Mesenteric fat pad (tissue), 1 donor: ENCODE results near the gene NUP58.

DNA sequence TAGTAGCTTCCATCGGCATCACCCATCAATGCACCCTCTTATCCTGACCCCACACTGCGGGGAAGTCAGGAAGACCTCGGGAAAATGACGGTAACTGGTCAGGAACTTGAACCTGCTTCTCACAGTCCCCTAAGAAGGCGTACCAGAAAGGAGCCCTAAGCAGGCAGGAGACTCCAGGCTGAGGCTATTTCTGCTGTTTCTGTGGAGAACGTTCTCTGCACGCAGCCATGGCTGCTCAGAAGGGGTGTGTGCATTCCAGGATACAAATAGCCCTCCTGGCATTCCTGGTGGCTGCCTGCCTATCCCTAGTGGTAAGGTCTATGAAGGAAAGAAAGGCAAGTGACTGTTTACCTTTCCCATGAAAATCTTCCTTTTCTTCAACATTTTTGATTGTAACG, 2.5 kb downstream of the SGCG start:
- PRO-cap = no peak

GRCh38 chr13:23354434-23355129, 78.9 kb downstream of the SACS start:
- PRO-cap = no peak

DNA sequence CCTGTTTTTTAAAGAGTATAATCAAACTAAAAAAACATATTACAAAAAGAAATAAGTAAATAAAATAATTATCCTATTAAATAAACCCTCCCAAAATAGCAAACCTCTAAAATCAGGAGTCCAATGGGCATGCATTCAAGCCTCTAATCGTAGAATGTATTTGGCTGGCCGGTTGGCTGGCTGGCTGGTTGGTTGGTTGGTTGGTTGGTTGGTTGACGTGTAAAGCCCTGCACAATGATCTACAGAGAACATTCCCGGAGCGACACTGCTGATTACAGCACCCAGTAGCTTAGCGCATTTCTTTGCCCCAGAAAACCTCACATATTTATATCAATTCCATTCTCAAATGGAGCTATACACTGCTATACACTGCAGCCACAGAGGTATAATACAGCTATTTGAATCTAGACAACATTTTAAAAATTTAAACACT, 65.6 kb downstream of the SACS start:
- PRO-cap = no peak

- PRO-cap = no peak
Measured at GRCh38 chr13:23392845-23393304, 40.6 kb downstream of the SACS start.

DNA sequence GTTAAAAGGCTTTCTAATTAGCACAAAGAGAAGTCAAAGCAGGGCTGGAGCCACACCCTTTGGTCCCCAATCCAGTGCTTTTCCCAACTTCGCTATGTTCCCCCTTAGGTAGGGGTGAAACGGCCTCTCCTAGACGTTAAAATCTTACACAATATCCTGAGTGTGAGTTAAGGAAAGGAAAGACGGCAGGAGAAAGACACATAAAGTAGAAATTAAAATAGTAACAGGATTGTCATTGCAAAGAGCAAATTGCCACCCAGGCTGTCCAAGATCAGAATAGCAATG, 2.3 kb downstream of the SACS start:
- PRO-cap = no peak

DNA sequence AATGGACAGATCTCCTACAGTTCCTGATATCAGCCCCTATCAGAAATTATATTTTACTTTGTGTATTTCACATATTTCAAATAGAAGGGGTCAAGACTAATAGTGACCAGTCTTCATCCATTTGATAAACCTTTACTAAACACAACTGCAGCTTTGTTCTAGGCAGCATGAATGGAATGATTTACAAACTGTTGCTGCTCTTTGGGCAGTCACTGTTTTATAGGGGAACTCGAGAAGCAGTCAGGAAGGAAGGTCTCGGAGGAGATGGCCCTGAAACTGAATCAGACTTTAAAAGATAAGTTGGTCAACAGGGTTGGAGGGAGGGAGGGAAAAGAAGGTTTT, 37.2 kb upstream of the SACS start:
- PRO-cap = no peak

- PRO-cap = no peak
Measured at GRCh38 chr13:23668515-23669195, 98.4 kb downstream of the TNFRSF19 start.

DNA sequence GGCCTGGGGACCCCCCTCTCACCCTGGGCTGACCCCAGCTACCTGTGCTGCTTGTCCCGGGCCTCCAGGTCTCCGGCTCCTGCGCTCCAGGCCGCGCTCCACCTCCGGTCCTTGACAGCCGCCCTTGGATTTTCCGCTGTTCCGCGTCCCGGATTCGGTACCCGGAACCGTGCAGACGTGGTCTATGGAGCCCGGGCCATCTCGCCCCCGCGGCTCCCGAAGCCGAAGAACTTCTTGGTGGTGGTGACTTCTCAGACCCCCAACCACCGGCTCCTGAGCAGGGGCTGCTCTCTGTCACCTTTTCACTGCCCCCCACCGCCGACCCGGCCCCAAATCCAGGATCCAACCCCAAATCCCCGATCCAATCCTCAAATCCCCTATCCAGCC, 56.5 kb upstream of the MIPEP start:
- PRO-cap = no peak

DNA sequence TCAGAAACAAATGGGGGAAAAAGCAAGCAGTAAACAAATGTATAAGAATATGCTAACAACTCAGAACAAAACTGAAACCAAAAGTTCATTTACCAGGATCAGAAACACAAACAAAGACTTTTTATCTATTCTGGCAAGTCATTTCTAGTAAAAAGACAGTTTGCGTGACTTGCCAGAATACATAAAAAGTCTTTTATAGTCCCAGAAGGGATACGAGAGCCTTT, 77.4 kb upstream of the MIPEP start:
- PRO-cap = no peak

DNA sequence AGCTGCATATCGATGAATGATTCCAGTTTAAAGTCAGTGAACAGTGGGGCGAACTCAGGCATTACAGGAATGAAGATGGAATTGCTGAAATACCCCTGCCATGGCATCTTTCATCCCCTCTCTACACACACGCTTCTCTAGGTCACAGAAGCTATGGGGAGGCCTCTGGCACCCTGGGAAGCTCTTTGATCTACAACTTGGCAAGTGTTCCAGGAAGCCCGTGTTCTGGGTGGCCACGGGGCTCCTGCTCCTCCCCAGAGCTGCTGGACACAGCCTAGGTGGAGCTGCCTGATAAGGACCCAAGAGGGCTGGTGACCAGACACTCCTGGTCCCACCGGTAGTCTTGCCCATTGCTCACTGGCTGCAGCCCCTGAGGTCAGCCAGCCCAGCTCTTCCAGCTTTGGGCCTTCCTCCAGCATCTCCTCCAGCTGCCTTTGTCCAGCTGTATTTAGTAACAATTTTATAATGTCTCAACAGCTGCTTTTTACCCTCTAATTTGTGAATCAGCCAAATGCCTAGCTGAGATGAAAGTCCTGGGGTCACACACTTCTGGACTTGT, 72.9 kb upstream of the SPATA13 start:
- PRO-cap = no peak

DNA sequence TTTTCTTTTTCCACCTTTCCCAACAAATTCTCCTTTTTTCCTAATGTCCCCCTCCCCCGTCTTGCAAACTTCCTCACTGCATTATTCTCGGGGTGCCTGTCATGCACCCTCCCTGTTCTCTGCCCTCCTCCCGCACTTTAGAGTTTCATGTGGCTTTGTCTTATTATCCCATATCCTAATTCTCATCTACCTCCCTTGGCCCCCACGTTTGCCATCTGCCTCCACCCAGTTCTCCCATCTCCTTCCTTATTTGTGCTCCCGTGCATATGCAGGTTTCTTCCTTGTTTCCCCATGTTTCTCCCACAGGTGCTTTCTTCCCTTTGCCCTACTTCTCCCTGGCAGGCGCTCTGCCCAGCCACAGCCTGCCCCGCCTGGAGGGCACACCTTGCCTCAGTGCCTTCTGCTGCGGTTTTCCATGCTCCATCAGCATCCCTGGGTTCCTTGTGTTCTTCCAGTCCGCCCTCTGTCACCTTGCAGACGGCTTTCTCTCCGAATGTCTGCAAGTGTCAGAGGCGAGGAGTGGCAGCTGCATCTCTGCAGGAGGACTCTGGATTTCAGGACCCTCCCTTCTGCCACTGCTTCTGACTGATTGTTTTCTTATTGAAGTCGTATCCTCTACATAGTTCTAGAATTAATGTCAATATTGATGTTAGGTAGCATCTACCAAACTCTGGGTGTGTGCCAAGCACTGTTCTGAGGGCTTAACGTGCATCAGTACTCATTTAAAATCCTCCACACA, 1.6 kb downstream of the SPATA13 start:
- PRO-cap = no peak

DNA sequence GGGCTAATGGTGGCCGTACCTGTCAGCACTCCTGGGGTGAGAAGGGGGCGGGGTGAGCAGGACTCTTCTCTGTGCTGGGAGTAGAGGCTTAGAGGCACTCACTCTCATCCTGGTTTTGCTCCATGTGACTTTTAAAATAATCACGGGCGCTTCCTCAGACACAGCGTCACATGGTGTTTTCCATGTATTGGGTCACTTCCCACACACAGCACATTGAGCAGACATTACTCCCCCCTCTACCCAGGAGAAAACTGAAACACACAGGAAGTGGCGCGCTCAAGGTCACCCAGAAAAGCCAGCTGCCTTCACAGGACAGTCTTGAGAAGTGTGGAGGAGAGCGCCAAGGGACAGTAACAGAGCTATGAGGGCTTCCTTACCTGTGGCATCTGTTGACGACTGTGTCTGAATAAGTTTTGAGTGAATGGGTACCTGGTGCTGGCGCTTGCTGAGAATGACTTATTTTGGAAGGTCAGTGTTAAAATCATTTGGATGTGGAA, 23.3 kb downstream of the SPATA13 start:
- PRO-cap = no peak

- PRO-cap = no peak
Measured at GRCh38 chr13:24185457-24186285, 25.2 kb downstream of the SPATA13 start.

DNA sequence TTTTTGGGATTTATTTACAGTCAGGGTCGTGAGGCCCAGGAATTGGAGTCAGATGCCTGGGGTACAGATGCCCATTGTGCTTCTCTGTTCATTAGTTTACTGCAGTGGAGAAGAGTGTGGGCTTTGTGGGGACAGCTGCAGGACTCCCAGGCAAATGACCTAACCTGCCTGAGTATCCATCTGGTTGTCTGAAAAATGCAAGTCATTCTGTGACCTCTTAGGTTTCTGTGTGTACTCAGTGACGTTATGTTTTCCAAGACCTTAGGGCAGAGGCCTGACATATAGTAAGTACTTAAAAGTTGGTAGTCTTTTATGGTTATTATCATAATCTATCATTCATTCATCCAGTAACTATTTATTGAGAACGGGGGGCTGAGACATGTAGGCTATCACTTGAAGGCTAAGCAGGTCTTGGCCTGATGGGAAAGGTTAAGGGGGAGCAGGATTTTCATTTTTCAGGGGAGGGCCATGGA, 60.6 kb downstream of the SPATA13 start:
- PRO-cap = no peak

GRCh38 chr13:24261594-24261909, 47.8 kb upstream of the C1QTNF9 start:
- PRO-cap = no peak

DNA sequence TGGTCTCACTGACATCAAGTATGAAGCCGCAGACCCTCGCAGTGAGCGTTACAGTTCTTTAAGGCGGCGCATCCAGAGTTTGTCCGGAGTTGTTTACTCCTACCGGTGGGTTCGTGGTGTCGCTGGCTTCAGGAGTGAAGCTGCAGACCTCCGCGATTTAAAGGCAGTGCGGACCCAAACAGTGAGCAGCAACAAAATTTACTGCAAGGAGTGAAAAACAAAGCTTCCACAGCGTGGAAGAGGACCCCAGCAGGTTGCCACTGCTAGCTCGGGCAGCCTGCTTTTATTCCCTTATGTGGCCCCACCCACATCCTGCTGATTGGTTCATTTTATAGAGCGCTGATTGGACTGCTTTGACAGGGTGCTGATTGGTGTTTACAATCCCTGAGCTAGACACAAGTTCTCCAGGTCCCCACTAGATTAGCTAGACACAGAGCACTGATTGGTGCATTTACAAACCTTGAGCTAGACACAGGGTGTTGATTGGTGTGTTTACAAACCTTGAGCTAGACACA, 6.4 kb downstream of the PARP4 start:
- PRO-cap = no peak

- PRO-cap = no peak
Measured at GRCh38 chr13:24541325-24541989, 28.9 kb upstream of the PARP4 start.

GRCh38 chr13:24683848-24684351, 3.7 kb downstream of the ATP12A start:
- PRO-cap = no peak

DNA sequence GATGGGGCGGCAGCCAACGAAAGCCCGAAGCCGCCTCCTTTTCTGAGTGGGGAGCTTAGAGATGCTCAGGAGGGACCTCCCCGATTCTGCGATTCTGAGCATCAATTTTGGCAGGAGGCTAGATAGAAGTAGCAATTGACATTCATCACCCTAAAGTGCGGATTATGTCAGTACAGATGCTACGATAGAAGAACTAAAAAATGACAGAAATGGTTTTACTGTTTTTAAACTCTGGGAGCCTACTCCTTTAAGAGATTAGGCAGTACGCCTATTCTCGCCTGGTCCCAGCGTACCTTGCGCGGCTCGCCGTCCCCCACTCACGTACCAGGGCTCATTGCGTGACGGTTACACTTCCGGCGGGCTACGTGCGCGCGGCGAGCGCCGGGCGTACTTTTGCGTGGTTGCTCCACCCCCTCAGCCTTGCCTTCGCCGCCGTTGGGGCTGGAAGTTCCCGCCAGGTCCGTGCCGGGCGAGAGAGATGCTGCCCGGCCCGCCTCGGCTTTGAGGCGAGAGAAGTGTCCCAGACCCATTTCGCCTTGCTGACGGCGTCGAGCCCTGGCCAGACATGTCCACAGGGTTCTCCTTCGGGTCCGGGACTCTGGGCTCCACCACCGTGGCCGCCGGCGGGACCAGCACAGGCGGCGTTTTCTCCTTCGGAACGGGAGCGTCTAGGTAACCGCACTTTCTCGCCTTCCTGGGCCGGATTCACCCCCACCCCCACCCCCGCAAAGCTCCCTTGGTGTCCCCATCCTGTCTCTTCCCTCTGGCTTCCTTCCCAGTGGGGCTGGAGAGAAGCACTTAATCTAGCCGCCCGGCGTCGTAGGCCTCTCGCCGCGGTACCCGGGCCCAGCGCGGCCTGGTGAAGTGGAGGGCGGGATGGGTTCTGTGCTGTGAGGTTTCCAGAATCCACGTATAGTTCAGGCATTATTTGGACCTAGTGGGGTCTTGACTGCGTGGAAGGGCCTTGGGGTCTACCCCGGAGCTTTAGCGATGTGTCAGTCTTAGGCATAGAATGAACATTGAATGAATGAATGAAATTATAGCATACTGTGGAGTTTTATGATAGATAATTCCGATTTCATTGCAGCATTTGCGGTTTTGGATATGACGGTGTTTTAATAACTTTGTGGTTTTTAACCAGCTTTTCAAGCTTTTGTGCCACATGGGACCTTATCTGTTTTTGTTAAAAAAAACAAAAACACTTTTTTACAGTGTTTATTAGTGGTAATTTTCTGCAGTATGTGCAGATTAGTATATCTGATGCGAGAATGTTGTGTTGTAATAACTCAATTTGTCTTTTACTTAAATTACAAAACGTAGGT, at the start of gene NUP58:
NUP58 (plus strand) TSS at position 417 of the 1,322 bp plus-strand sequence.
- PRO-cap = unidirectional peak, plus-strand start at position 350 of the sequence; unidirectional peak, plus-strand start at position 457 of the sequence

DNA sequence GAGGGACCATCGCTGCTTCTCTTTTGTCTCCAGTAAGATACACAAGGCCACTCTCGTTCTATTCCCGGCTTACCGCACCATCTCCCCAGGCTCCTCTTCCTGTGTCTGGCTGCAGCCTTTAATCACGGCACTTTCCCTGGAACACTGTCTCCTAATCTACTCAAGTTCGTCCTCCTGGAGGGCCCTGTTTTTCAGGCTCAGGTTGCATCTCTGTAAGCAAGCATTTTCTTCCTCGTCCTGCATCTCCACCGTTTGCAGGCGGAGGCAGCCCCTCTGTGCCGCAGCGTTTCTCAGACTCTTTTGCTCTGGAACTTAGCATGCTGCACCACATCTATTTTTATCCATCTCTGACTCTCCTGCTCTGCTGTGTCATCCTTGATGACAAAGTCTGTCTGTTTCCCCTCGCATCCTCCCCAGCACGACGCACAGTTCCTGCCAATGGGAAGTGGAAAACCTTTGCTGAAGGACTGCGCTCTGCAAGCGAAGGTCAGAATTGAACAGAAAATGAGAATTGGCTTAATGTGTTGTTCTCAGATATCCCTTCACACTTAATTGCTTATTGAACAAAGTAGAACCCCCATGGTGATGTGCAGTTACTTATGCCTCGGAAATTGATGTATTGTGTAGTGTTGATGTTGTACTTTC, 117.5 kb downstream of the ATP8A2 start:
- PRO-cap = no peak